Mesenchymal stem cell of adipose (primary cell): ENCODE measurements around the gene FOXF2.

- CAGE, long polyA plus RNA, result no peak
These were observed 5.6 kb upstream of the DUSP22 start for GRCh38 chr6:286645-287164.

DNA sequence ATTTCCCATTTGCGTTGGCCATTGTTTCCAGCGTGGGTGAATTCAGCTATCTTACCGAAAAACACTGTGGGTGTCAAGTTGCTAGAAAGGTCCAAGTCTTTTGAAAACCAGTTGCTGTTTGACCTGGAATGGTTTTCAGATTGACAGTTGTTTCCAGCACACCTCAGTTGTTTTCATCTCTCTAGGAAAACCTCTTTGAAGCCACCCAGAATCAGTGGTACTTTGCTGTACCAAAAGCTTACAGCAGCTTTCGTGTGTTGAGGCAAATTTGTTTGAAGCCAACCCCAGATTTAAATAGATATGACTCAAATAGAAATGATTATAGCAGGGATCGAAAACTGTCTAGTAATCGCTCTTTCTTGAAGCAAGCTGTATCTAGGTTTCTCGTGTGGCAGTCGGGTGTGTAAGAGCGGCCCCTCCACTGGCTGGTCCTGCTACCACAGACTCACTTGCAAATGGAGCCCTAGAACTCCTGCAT is 27.4 kb downstream of the DUSP22 start:
- CAGE, long polyA plus RNA, result no peak

GRCh38 chr6:399568-400290 is 8.2 kb downstream of the IRF4 start:
- CAGE, long polyA plus RNA, result no peak

GRCh38 chr6:454270-454558 is 62.7 kb downstream of the IRF4 start:
- CAGE, long polyA plus RNA, result no peak

DNA sequence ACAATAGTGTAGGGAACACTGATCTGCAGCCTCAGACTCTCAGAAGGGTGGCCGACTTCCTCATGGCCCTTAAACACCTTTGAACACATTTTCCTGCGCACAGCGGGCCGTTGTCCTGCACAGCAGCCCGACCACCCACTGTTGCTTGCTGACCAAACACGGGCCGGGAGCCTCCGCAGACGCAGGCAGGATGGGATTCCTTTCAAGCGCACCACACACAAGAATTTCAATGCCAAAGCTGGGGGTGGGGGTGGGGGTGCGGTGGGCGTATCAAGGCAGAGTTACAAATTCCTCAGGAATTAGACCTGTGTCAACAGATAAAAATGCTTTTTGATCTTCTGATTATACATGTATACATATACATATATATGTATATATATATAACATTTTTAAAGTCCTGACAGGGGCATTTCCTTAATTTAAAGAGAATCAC is 74.5 kb downstream of the HUS1B start:
- CAGE, long polyA plus RNA, result no peak

- CAGE, long polyA plus RNA, result no peak
These were observed 3.1 kb upstream of the HUS1B start for GRCh38 chr6:659609-660714.

GRCh38 chr6:719368-719850 is 26.5 kb upstream of the EXOC2 start:
- CAGE, long polyA plus RNA, result no peak

GRCh38 chr6:1046089-1046557 is 265.8 kb upstream of the FOXQ1 start:
- CAGE, long polyA plus RNA, result no peak

DNA sequence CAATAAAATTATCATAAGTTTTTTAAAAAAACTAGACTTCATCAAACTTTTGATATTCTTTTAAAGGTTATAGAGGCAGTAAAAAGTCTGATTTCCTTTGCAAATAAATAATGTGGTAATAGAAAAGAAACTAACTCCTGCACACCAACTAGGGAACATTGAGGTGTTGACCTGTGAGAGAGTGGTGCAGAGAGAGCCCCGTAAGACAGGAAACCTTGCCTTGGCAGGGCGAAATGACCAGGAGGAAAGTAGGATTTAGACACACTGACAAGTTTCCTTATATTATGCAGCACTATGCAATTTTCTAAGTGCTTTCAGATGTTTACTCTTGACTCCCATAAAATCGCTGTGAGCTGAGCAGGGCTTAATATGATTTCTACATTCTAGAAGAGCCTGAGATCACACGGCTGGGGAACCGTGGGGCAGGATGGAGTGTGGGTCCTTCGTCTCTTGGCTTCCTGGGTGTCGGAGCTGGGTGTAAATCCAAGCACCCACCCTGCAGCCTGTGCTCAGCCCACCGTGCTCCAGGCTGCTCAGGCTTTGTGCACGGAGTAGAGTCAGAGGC is 61.3 kb upstream of the FOXQ1 start:
- CAGE, long polyA plus RNA, result no peak

DNA sequence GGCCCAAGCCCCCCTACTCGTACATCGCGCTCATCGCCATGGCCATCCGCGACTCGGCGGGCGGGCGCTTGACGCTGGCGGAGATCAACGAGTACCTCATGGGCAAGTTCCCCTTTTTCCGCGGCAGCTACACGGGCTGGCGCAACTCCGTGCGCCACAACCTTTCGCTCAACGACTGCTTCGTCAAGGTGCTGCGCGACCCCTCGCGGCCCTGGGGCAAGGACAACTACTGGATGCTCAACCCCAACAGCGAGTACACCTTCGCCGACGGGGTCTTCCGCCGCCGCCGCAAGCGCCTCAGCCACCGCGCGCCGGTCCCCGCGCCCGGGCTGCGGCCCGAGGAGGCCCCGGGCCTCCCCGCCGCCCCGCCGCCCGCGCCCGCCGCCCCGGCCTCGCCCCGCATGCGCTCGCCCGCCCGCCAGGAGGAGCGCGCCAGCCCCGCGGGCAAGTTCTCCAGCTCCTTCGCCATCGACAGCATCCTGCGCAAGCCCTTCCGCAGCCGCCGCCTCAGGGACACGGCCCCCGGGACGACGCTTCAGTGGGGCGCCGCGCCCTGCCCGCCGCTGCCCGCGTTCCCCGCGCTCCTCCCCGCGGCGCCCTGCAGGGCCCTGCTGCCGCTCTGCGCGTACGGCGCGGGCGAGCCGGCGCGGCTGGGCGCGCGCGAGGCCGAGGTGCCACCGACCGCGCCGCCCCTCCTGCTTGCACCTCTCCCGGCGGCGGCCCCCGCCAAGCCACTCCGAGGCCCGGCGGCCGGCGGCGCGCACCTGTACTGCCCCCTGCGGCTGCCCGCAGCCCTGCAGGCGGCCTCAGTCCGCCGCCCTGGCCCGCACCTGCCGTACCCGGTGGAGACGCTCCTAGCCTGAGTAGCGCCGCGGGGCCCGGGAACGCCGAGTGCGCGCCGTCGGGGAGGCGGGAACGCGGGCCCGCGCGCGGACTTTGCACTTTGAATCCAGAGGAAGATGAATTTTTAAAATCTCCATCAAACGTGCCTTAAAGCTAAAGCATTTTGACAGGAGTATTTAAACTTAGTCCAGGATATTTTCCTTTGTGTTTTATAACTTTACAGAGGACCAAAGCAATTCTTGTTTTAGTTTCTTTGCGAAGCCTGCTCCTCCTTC is 1.5 kb downstream of the FOXQ1 start:
- CAGE, long polyA plus RNA, result no peak

DNA sequence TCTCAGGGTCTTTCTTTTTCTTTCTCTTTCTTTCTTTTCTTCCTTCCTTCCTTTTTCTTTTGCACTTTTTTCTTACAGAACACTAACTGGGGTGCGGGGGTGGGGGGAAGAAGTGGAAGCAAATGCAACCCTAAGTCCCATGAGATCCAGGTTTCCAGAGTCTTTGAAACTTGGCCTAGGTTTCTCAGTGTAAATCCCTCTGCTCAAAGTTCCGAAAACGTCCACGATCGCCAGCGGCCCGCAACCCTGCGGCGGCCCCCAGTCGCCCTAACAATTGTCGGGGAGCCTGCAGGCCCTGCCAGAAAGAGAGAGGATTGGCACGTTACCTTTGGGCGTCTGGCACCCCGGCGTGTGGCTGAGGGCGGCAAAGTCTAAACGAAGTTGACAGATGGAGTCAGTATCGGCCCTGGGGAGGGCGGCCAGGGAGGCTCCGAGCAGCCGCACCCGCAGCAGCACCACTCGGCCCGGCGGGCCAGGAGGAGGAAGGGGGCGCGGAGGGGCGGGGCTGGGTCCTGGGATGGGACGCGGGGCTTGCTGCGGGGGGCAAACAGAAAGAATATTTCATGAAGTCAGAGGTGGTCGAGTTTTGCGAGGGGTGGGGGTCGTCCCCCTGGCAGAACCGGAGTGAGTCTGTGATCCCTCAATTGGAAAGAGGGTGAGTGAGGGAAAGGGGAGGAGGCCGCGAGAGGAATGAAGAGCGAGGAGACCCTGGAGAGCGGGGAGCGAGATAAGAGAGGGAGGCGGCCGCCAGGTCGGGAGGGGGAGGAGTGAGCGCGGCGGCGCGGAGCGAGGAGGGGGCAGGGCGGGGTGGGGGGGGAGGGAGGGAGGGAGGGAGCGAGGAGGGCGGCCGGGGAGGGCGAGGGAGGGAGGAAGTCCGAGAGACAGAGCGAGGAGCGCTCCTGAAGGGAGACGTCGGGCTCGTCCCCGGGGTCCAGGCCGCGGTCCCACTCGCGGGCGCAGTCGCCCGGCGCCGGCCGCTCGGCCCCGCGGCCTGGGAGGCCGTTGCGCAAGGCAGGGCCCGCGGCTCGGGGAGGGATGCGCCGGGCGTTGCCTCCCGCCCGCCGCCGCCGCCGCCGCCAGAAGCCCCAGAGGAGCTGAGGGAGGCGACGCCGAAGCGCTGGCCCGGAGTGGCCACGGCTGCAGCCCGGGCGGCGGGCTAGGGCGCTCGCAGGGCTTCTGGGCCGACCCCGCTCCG is at the start of gene FOXF2:
FOXF2 (plus strand) TSS at position 884 of the 1,195 bp plus-strand sequence.
- CAGE, long polyA plus RNA, result no peak

- CAGE, long polyA plus RNA, result no peak
These were observed 2.6 kb downstream of the FOXF2 start for GRCh38 chr6:1392003-1392396.

GRCh38 chr6:1523808-1524469 is 85.8 kb upstream of the FOXC1 start:
- CAGE, long polyA plus RNA, result no peak

- CAGE, long polyA plus RNA, result no peak
These were observed 36.3 kb downstream of the FOXC1 start for GRCh38 chr6:1645939-1646517.

- CAGE, long polyA plus RNA, result no peak
These were observed 260.1 kb downstream of the FOXC1 start for GRCh38 chr6:1869361-1870577.

DNA sequence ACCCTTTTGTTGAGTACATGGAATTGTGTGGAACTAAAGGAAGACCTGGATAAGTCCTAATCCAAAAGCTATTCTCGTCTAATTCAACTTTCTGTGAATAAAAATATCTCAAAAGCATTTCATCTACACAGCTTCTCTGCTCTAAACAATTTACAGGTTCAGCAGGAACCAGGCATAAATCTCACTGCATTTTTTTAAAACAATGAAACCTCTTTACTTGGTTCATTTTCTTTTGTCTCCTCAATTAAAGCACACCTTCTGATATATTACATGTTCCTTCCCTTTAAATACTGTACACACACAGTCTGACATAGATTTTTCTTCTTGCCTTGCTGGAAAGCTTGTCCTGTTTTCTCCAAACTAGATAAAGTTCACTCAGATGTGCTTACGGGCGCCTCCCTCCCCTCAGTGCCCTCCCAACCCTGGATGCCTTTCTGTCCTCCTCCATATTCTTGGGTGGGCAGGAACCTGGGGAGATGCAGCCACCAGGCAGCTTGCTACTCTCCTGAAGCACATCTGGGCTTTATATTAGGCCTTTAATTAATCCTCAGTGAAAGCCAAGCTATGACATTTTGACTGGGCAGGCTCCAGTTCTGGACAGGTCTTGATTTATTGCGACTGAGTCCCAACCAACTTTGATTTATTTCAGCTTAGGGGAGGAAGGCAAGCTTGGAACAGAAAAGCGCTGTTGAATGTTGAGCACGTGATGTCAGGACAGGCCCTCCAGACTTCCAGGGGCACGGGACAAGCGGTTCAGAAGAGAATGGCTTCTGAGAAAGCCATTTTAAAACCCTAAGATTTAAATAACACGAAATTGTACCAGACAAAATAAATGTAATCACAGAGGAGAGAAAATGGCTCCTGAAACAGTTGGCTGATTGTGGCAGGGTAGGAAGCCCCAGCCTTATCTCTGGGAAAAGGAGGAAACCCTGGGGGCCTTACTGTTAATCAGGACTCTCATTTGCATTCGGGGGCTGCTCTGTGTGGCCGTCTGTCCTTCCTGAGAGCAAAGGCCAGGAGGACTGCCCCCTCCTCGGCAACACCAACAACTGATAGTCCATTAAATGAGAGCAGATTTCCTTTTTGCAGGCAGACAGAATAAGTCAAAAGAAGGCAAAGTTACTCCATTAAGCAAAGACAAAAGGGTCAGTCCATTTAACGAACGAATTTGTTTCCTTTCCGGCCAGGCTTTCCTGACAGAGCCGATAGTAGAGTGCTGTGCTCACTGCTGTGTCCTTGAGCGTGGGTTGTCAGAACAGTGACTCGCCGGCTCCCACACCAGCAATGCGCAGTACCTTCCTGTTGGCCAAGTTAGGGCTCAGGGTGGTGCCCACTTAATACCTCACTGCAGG is 294.1 kb downstream of the FOXC1 start:
- CAGE, long polyA plus RNA, result no peak

- CAGE, long polyA plus RNA, result no peak
These were observed 23.2 kb downstream of the GMDS start for GRCh38 chr6:2222088-2222693.

- CAGE, long polyA plus RNA, result no peak
These were observed 188.6 kb upstream of the GMDS start for GRCh38 chr6:2433869-2434513.

GRCh38 chr6:2784712-2785249 is 19.6 kb downstream of the WRNIP1 start:
- CAGE, long polyA plus RNA, result no peak

- CAGE, long polyA plus RNA, result no peak
These were observed 10.0 kb downstream of the SERPINB1 start for GRCh38 chr6:2831462-2832216.